Progenitor cell of endocrine pancreas (in vitro differentiated cells): ENCODE measurements around a stretch of chr3.

- PRO-cap = no peak
Observed at GRCh38 chr3:129344519-129345018, 28.5 kb upstream of the H1-10 start.

DNA sequence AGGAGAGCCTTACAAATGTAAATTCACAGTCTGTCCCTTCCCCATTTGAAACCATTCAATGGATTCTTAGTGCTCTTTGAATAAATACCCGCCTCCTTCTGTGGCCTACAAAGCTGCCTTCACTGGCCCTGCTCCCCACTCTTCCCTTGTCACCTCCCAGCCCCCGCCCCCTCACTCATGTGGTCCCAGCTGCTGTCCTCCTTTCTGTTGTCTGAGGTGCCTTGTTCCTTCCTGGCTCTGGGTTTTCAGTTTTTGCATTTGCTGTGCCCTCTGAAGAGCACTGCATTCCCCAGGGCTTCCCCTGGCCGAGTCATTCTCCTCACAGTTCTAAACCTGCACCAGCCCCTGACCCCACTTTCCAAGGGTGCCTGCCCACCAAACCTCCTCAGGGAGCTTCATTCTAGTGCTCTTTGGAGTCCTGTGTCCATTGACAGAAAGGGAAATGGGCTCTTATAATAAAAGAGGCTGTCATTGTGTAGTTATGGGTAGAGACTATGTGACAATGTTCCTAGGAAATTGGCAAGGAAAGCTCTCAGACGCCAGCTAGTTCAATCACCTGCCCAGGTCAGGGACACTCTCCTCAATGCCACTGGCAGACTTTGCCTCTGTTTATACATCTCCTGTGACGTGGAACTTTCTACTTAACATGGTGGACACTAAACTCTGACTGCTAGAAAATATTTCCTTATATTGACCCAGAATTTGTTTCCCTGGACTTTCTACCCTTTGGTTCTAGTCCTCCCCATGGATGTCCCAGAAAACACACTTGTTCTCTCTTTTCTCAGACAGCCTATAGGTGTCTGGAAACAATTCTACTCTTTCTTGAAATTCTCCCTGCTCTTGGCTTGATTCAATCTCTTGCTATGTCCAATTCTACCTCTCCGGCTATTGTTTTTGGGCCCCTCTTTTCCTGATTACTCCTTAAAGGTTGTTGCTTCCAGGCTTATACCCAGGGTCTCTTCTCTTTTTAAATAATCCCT, 2.9 kb downstream of the EFCAB12 start:
- PRO-cap = no peak

DNA sequence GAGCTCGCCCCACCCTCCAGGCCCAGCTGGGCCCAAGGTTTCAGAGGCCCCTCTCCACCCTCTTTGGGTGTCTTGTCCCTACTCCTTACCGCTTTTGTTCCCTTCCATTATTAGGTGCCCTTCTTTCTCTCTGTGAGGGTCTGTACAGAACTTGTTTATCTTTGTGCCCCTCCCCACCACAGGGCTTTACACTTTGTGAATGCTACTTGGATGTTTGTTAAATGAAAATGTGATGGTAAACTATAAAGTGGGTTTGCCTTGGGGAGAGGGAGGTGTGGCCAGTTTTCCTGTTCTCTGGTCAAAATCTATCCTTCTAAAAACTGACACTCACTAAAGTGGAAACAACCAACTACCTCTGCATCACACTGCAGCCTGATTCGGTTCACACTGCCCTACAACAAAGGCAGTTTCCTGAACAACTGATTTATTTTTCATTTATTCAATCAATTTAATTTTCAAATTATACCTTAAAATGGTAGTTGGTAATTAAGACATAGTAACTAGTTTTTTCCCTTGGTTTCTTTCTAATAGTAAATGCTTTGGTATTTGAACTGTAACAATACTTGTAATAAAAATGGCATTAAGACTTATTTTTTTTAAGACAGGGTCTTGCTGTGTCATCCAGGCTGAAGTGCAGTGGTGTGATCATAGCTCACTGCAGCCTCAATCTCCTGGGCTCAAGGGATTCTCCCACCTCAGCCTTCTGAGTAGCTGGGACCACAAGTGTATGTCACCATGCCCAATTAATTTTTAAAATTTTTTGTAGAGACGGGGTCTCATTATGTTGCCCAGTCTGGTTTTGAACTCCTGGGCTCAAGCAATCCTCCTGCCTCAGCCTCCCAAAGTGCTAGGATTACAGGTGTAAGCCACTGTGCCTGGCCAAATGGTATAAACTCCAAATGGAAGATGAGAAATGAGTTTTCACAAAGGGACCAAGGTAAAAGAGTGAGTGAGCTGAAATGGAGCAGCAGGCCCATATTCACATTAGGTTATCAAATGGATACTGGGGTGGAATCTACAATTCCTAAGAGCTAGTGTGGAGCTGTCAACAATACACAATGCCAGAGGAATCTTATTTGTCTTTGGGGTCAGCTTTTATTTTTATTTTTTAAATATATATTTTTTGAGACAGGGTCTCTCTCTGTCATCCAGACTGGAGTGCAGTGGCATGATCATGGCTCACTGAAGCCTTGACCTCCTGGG, 1.8 kb upstream of the EFCAB12 start:
- PRO-cap = no peak

GRCh38 chr3:129436226-129437494, 3.1 kb downstream of the MBD4 start:
- PRO-cap = no peak

- PRO-cap = no peak
Observed at GRCh38 chr3:129569167-129570172, 26.5 kb downstream of the H1-8 start.

DNA sequence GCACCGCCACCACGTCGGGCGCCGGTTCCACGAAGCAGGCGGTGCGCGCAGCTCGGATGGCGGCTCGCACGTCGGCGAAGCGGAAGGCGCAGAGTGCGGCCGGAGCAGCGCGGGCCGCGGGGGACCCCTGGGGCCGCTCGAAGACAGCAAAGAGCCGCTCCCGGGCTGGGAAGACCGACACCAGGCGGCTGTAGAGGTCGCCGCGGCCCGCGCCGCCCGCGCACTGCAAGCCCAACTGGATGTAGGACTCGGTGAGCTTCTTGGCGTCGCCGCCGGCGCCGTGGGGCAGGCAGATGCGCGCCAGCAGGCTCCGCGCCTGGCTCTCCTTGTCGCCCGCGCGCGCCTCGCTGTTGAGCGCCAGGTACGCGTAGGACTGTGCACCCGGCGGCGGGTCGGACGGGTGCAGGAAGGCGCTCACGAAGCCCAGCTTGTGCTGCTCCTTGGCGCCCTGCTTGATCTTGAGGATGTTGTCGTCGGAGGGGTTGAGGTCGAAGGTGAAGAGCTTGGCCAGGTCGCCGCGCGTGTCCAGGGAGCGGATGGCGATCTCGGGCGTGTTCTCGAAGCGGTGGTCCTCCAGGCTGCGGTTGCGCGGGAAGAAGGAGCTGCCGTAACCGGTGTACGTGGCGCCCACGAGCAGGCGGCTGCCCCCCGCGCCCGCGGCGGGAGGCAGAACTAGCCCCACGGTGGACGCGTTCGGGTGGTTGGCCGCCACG, 935 bp downstream of the PLXND1 start:
- PRO-cap = no peak

DNA sequence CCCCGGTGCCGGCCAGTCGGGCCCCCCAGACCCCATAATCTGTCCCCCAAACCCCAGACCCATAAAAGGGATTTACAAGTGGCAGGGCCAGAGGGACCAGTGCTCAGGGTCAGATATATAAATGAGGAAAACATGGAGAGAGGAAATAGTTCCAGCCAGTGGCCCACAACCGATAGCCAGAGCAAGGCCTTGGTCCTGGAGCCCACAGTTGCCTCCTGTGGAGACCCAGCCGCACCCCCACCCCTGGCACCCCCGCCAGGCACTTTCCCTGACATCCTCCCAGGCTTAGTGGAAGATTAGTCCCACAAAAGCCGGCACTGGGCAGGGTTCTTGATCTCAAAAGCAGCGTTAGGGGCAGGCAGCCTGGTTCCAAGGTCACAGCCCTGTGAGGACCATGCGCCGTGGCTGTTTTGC, 1.0 kb upstream of the PLXND1 start:
- PRO-cap = no peak

- PRO-cap = no peak
Observed at GRCh38 chr3:129664769-129665429, 58.4 kb upstream of the PLXND1 start.

GRCh38 chr3:129670284-129671338, 64.1 kb upstream of the PLXND1 start:
- PRO-cap = no peak

GRCh38 chr3:129721058-129721820, 114.8 kb upstream of the PLXND1 start:
- PRO-cap = no peak

DNA sequence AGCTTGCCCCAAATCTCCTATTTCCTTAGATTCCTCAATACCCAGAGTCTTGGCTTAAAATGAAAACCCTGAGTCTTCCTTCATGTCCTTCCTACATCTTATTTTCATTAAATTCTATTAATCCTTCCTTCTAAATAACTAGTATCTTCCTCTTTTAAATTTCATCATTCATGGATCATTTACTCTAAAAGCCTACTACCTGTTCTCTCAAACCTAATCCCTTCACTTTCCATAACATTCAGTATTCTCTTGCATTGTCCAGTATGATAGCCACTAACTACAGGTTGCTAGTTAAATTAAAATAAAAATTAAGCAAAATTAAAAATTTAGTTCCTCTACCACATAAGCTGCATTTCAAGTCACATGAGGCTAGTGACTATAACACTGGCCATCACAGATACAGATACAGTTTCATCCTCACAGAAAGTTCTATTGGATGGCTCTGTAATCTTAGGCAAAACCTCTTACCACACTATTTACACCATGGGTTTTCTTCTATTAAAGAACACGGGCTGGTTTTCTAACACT, 112.8 kb downstream of the TMCC1 start:
- PRO-cap = no peak

- PRO-cap = unidirectional peak, plus-strand start at chr3:129794212; bidirectional peak, plus-strand start at chr3:129794670, minus-strand start at chr3:129794734
Observed at GRCh38 chr3:129794094-129794790, 99.3 kb downstream of the TMCC1 start.

DNA sequence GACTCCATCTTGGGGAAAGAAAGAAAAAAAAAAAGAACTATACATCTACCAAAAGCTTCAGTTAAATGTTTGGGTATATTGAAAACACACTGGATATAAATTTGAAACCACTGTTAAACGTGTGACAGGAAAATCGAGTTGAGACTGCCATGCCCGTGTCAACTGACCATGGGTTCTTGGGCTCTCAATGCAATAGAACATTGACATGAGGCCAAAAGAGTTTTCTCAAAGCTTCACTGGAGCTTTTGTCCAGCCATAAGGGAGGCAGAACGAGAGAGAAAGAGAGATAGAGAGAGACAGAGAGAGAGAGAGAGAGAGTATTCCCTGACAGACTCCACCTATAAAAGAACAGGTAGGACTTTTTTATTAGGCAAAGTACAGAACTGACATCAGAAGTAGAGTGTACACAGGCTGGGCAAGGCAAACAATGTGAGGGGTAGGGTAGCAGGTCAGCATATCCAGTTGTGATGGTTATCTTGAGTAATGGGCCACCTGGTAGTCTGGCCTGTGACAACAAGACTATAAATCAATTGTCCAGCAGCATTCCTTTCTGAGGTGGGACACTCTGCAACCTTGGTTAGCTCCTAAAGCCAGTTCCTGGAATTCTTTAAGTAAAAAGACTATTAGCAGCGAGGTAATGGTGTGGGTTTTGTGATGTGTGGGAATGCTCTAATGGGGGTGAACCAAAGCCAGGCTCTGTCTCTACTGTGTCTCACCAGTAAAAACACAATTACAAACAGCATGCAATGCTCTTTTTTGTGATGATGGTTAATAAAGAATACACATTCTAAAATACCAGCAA, 14.8 kb upstream of the TMCC1 start:
- PRO-cap = bidirectional peak, plus-strand start at position 614 of the sequence, minus-strand start at position 346 of the sequence

GRCh38 chr3:130111345-130111948, 29.8 kb downstream of the ALG1L2 start:
- PRO-cap = bidirectional peak, plus-strand start at chr3:130111707, minus-strand start at chr3:130111481; bidirectional peak, plus-strand start at chr3:130112381, minus-strand start at chr3:130111861

DNA sequence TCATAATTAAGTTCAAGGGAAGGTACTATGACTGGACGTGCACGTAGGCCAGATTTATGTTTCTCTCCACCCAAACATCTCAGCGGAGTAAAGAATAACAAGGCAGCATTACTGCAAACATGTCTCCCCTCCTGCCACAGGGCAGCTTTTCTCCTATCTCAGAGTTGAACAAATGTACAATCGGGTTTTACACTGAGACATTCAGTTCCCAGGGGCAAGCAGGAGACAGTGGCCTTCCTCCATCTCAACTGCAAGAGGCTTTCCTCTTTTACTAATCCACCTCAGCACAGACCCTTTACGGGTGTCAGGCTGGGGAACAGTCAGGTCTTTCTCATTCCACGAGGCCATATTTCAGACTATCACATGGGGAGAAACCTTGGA, 42.0 kb downstream of the ALG1L2 start:
- PRO-cap = no peak

DNA sequence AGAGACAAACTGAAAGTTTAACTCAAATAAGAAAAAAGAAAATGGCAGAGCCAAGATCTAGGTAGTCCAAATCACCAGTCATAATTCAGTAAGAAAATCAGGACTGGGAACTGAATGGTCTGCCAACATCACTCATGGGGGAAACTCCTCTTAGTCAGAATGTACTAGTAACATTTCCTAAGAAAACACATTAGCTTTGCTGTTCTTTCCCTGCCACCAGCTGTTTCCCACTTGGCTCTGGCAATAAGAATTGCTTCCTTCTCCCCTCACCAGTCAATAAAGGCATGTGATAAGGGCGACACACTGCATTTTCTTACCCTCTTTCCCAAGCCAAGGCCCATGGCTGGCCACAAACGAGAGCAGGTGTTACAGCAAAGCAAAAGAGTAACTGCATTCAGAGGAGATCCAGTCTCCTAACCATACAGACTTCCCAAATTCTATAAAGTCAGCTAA, 46.1 kb downstream of the PIK3R4 start:
- PRO-cap = no peak

DNA sequence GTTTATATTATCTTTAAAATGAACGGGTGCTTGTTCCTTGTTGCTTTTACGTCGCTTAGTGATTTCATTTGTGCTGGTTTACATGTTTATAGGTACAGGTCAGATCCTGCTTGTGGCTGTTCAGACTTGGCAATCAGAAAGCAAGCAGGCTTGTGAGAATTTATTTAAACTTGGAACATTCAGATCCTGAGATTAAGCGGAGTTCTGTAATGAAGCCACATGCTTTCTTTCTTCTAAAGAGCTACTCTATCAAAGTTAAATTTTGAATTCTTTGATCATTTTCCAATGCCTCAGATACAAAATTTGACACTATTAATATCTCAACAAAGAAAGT, 43.0 kb upstream of the ATP2C1 start:
- PRO-cap = no peak

GRCh38 chr3:130941436-130942254, 47.8 kb downstream of the ATP2C1 start:
- PRO-cap = no peak

- PRO-cap = no peak
Observed at GRCh38 chr3:133572275-133572950, 1.1 kb upstream of the CDV3 start.

DNA sequence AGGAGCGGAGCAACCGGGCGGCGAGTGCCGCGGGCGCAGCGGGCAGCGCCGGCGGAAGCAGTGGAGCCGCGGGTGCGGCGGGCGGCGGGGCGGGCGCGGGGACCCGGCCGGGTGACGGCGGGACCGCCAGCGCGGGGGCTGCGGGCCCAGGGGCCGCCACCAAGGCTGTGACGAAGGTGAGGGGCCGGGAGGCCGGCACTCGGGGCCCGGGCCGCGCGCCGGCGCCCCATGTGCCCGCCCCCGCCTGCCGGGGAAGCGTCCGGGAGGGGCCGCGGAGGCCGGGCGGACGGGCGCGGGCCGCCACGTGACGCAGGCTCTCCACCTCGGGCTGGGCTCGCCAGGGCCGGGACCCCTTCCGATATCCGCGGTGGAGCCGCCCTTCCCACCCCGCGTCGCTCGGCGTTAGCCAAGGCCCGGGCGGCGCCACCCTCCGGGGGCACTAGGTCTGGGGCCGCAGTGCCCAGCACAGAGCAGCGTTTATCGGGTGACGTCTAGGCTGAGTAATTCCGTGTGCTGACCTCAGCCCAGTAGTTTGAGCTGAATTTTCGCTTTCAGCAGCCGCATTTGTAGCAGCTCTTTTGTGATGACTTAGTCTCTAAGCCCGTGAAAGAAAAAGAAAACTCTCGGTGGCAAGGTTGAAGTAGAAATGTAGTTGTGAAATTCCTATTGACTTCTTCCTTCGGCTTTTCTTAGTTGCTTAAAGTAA, 776 bp downstream of the CDV3 start:
- PRO-cap = bidirectional peak, plus-strand start at position 321 of the sequence, minus-strand start at position 169 of the sequence; bidirectional peak, plus-strand start at position 468 of the sequence, minus-strand start at position 404 of the sequence